Tongue (tissue), 2 donors: ENCODE results near the genes LTB4R2, LTB4R and GZMB.

DNA sequence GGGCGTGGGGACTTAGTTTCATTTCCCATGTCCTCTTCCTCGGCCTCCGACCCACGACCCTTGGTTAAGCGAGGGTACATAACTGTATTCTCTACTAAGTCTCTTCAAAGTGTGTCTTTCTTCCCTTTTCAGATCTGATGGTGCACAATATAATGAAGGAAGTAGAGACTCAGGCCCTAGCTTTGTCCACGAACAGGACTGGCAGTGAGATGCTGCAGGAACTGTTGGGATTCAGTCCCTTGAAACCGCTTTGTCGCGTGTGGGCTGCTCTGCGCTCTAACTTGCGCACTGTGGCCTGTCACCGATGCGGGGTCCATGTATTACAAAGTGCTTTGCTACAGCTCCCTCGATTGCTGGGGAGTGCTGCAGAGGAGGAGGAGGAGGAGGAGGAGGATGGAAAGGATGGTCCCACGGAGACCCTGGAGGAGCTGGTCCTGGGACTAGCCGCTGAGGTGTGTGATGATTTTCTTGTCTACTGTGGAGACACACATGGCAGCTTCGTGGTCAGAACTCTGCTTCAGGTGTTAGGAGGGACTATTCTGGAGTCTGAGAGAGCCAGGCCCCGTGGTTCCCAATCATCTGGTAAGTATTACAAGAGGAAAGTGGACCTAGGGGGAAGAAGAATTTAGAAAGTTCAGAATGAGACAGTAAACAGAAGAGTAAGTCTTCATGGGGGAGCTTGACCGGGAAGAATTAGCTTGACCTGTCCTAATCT lies 783 bp downstream of the NOP9 start:
- RAMPAGE, long total RNA: no peak

- RAMPAGE, long total RNA: no peak
Observed at GRCh38 chr14:24309792-24310541, at the start of gene LTB4R2. TSS of gene LTB4R2 (plus strand) at chr14:24310140.

DNA sequence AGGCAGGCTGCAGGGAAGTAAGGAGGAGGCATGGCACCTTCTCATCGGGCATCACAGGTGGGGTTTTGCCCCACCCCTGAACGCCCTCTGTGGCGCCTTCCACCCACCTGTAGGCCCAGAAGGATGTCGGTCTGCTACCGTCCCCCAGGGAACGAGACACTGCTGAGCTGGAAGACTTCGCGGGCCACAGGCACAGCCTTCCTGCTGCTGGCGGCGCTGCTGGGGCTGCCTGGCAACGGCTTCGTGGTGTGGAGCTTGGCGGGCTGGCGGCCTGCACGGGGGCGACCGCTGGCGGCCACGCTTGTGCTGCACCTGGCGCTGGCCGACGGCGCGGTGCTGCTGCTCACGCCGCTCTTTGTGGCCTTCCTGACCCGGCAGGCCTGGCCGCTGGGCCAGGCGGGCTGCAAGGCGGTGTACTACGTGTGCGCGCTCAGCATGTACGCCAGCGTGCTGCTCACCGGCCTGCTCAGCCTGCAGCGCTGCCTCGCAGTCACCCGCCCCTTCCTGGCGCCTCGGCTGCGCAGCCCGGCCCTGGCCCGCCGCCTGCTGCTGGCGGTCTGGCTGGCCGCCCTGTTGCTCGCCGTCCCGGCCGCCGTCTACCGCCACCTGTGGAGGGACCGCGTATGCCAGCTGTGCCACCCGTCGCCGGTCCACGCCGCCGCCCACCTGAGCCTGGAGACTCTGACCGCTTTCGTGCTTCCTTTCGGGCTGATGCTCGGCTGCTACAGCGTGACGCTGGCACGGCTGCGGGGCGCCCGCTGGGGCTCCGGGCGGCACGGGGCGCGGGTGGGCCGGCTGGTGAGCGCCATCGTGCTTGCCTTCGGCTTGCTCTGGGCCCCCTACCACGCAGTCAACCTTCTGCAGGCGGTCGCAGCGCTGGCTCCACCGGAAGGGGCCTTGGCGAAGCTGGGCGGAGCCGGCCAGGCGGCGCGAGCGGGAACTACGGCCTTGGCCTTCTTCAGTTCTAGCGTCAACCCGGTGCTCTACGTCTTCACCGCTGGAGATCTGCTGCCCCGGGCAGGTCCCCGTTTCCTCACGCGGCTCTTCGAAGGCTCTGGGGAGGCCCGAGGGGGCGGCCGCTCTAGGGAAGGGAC lies at the start of gene LTB4R:
Gene LTB4R (plus strand): TSS at position 961 of the 1,094 bp plus-strand sequence.
- RAMPAGE, long total RNA: no peak

- RAMPAGE, long total RNA: no peak
Observed at GRCh38 chr14:24335875-24336387, 1.1 kb upstream of the ADCY4 start.

- RAMPAGE, long total RNA: no peak
Observed at GRCh38 chr14:24372364-24373108, 4.6 kb downstream of the NFATC4 start.

DNA sequence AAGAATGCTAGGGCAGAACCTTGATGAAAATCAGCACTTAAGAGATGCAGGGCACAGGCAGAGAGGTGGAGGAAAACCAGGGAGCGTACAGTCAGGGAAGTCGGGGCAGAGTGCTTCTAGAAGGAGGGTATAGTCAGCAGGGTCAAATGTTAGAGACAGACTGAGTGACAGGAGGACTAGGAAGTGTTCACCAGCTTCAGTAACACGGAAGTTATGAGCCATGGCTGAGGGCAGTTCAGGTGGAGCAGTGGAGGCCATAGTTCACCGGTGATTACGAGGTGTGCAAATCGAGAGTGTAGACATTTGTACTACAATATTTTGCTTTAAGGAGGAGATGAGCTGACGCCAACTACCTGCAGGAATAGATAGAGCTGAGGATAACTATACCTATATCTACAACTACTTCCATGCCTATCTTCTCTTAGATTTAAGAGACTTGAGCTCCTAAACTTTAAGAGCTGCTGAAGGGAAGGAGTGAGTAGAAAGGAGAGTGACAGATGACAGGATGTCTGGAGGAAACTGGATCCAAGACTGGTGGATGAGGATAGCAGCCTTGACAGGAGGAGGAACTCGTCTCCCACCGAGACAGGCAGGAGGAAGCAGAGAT lies 6.5 kb downstream of the CBLN3 start:
- RAMPAGE, long total RNA: no peak

DNA sequence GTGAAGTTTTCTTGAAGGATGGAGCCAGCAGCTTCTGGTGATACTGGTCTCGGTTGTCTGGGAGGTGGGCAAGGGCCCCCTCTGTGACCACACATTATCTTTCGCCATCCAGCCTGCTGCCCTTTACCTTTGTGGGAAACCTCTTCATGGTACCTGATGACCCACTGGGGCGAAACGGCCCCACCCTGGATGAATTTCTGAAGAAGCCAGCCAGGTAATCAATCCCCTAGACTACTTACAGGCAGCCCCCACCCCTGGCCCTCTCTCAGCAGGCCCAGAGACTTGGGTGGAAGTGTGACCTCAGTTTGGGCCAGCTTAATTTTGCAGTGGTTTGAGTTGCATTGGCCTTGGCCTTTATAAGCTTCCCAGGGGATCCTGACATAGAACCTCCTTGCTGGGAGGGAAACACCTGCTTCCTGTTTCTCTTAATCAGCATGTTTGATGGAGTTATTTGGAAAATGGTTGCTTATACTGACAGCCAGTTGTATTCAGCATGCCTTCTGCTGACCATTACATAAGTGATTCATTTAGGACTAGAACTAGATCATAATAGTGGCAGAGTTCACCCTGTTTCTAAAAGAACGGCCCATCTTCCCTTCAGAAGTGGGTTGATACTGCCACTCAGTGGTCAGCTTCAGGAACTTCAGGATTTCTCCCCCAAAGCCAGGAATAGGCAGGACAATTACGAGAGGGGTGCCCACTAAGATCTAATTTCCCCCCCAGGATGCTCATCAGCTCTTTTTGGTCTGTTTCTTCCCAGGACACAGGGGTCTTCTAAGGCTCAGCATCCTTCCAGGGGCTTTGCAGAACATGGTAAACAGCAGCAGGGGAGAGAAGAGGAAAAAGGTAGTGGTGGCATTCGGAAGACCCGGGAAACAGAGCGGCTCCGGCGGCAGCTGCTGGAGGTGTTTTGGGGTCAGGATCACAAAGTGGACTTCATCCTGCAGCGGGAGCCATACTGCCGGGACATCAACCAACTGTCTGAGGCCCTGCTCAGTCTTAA lies 6.0 kb downstream of the SDR39U1 start:
- RAMPAGE, long total RNA: no peak

DNA sequence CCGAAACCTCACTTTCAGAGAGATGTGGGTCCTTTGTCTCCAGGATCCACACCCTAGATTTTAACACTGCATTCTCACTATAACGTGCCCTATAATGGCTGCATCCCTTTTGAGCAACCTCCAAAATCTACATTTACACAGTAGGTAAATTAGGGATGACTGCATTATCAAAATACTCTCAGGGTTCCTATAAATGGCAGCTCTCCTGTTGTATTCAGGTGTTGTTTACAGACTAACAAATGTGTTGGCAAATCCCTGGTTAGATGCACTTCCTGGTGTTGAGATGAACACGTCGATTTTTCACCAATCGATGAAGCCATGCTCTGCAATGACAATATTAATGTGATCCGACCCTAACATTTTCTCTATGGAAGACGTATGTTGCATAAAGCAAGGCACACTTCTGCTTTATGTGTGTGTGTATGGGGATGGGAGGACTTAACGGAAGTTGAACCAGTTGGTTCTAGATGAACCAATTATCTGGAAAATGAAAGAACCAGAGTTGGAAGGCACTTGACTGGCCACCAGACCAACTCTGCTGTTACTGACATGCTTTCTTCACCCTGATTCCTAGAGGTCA lies 4.5 kb downstream of the SDR39U1 start:
- RAMPAGE, long total RNA: no peak

DNA sequence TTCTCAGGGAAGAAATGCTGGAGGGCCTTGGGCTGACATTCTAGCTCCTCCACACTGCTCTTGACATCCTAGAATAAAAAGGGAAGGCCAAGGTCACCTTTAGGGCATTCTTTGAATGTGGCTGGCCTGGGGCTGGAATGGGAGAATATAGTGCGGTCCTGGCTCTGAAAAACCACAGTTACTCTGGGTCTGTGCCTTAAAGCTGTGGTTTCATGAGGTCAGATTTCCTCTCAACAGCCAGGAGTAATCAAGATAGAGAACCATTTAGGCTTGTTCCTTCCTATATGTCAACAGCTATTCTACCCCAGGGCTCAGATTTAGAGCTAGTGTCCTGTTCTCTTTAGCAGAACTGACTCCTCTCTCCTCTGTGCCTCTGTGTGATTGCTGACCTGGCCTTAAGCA lies 24.2 kb downstream of the CMA1 start:
- RAMPAGE, long total RNA: no peak

DNA sequence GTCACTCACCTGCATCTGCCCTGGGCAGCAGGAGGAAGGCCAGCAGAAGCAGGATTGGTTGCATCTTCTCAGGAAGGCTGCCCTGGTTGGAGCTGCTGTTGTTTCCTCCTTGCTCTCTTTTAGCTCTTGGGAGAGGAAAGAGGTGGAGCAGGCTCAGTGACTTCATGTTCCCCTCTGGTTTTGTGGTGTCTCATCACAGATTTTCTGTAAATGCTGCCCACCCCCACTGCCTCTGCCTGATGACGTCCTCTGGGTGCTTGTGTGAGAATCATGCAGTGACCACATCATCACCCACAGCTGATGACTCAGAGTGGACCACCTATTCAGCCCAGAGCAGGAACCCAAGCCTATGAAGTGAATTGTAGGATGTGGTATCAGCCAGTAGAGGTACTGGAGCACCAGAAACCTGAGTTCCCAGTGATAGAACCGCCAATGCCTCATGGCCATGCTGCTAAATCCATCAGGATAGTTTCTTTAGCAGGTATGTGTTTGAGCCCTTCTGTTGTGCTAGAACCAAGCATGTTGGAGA lies at the start of gene GZMB:
Gene GZMB (minus strand): TSS at position 94 of the 529 bp plus-strand sequence.
- RAMPAGE, long total RNA: no peak

DNA sequence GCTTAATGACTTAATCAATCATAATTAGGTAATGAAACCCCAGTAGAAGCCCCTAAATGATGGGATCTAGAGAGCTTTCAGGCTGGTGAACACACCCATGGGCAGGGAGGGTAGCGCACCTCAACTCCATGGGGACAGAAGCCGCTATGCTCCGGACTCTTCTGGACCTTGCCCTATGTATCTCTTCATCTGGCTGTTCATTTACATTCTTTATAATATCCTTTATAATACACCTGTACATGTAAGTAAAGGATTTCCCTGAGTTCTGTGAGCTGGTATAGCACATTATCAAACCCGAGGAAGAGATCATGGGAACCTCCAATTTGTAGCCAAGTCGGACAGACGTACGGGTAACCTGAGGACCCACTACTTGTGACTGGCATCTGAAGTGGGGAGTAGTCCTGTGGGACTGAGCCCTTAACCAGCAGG lies 205.9 kb downstream of the STXBP6 start:
- RAMPAGE, long total RNA: no peak

DNA sequence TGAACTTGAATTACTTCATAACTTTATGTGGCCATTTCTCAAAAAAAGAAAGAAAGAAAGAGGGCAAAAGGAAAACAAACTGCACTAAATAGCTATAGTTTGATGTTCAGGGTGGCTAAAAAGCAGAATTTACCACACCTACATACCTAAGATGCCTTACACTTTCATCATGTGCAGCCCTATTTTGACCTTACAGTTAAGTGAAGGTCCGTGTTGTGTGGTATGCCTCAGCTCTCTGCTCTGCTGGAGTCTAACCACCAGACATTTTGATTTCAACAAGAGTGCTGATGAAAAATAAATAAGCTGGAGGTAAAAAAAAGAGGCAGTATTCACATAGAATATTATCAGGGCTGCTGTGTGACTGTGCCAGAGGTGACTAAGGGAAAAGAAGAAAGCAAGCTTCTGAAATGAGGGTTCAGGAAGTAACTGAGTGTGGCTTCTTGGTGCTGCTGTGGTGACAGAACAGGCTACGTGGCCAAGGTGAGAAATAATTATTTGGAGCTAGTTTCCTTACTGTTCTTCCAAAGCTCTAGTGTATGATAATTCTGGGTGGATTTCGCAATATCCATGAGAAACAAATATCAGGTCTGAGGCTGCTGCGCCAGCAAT lies 188.8 kb downstream of the STXBP6 start:
- RAMPAGE, long total RNA: no peak

DNA sequence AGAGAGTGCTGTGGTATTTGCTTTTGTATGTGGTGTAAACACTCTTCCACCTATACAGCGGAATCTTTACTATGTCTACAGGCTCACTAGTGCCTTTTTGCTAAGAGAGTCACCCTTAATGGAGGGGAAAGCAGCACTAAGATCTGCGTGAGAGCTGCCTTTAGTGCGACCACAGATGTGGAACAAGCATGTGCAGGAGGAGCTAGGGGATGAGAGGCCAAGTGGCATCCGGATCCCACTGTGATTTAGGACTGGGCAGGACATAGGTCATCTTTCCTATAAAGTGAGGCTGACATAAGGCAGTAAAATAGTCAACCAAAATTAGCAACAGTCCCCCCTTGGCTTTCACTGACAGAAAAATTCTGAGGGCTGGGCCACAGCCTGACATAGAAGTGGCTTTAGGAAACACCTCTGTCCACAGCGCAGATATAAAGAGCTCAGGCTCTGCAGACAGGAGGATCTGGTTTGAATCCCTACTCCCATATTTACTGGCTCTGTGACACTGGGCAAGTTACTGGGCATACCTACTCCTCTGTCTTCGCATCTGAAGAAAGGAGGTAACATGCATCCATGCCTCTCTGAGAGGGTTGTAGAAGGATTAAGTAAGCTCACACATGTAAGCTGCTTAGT lies 95.4 kb downstream of the STXBP6 start:
- RAMPAGE, long total RNA: no peak

DNA sequence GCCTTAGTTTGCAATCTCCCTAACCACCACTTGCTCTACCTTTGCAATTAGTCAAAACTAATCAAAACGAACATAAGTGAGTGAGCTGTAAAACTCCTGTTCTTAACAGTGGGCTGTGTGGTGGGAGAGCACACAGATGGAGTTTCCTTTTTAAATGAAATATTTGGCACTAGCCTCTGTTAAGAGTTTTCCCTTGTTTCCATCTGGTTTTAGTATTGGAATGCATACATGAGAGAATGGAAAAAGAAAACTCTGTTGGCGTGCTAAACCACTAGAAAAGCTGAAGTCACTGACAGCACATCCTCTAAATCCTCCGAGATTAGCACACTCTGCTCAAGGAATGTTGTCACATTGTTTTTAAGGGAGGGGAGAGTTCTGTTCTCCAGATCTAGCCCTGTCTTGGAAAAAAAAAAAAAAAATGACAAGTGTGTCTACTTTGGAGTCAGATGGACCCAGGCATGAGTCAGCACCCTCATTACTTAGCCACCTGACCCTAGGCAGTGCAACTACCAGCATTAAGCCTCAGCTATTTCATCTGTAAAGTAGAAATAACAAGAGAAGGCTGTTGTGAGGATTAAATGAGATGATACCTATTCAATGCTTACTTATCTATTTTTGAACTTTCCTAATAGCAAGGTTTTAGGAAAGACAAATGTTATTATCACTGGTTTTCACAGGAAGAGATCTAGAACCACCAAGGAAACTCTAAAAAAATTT lies 83.8 kb downstream of the STXBP6 start:
- RAMPAGE, long total RNA: no peak

GRCh38 chr14:25032292-25032777 lies 17.6 kb downstream of the STXBP6 start:
- RAMPAGE, long total RNA: no peak

DNA sequence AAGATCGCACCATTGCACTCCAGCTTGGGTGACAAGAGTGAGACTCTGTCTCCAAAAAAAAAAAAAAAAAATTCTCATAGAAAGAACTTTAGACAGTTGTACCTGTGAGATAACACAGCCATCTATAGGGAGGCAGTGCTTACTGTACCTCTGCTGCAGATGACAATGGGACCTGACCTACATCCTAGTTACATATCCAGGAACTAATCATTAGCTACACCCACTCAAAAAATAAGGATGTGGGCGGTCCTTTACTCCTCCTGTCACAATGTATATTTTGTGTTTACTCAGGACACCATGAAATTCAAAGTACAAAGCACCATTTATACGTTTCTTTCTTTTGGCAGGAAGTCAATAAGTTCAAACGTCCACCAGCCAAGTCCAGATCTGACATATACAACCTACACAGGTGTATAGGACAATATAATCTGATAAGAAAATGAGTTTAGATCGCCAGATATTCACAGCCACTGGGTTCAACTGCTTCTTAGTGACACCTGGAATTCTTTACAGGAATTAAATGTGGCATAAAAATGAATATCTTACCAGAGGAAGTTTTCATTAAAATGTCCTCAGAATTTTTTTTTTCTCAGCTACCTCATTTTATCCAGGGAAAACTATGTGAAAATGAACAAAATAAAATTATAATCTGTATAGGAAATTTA lies 14.7 kb downstream of the STXBP6 start:
- RAMPAGE, long total RNA: no peak

GRCh38 chr14:25394397-25395485 lies 344.8 kb upstream of the STXBP6 start:
- RAMPAGE, long total RNA: no peak

DNA sequence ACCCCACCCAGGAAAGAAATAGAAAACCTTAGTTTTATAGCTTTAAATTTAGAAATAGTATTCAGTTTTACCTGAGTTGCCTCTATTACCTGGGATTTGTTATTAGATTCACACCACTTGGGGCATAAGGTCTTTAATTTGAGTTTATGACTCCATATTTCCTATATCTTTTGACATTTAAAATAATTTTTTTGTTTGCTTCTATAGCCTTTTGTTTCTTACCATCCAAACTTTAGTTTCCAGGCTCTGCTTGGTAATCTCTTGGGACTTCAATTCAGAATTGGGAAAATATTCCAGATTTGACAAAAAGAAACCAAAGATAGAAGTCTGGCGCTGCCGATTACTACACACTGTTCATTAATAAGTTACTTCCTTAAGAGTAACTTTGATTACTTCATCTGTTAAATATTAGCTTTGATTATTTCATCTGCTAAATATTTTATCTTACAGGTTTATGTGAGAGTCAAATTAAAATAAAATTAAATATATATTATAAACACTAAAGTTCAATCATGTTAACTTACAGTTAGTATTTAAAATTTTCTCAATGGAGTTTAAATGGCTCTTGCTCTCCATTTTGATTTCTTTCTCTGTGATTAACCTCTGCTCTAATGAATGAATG lies 485.4 kb upstream of the FOXG1 start:
- RAMPAGE, long total RNA: no peak

DNA sequence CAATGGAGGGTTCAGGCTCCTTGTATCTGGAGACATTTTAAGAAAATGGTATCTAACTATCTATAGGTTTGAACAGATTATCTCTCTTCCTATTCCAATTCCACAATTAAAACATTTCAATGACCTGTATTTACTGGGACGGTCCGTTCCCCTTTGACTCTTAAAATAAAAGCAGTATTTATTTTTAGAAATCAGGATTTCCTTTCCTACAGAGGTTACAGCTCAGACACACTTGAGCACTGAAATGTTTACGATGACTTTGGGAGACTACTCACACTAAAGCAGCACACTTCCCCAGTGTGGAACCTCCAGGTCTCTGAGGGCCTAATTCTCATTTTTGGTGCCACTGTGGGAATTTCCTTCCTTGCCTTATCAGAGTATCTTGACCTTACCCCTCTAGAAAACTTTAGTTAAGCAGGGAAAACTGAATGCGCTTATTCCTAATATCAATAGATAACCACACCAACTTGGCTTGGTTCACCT lies 181.8 kb downstream of the PRKD1 start:
- RAMPAGE, long total RNA: no peak

DNA sequence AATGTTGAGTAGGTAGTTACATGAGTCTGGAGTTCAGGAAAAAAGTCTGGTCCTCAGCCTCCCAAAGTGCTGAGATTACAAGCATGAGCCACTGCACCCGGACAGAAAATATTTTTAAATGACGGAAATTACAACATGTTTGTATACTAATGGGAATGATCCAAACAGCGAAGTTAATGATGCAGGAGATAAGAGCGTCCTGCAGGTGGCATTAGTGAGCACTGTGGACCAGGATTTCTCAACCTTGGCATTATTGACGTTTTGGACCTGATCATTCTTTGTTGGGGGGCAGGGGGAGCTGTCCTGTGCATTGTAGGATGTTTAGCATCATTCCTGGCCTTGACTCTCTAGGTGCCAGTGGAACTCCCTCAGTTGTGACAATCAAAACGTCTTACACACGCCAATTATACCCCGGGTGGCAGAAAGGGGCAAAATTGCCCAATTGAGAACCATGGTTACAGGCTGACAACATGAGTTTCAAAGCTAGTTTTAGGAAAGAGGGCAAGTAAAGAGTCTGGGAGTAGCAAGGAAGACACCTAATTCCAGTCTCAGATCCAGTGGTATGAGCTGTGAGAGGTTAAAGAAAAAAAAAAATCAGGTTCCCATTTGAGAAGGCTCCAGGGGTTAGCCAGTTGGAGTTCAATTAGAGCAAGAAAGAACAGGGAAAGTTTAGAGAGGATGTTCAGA lies 34.2 kb downstream of the SCFD1 start:
- RAMPAGE, long total RNA: no peak